ENCODE measurements around the gene CFAP91.

DNA sequence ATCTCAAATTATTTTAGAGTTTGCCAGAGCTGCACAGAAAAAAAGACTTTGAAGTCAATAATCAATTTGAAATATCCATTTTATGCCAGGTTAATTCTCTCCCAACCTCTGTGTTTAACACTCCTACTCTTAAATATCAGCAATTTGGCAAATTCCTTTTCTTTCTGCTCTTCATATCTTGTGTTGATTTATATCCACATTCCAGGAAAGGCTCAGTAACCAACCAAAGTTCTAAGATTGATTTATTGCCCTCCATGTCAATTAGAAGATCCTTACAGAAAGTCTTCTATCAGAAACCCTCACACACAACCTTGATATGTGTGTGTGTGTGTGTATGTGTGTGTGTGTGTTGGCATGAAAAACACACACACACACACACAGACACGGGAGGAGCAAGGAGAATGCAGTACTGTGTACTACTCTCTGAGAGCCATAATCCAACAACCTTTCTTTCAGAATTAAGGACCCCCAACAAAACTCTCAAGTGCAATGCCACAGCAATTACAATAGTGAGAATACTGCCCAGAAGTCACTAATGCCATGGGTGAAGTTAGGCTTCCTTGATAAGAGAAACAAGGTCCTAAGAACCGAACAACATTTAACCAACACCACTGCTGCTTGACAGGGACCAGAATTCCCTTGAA, 1.1 kb downstream of the LSAMP start:
- PRO-cap = no peak

- PRO-cap = bidirectional peak, plus-strand start at chr3:117399527, minus-strand start at chr3:117399506
Measured at GRCh38 chr3:117399354-117399756, 954.1 kb upstream of the LSAMP start.

DNA sequence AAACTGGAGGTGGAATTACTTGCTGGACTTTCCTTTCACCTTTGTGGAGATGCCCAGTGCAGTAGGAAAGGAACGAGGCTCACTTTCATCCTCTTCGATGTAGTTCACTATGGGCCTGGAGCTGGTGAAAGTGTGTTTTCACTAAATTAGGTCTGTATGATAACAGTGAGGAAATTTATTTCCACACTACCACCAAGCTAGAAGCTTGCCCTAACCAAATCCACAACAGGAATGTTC, 1036.3 kb upstream of the LSAMP start:
- PRO-cap = no peak

DNA sequence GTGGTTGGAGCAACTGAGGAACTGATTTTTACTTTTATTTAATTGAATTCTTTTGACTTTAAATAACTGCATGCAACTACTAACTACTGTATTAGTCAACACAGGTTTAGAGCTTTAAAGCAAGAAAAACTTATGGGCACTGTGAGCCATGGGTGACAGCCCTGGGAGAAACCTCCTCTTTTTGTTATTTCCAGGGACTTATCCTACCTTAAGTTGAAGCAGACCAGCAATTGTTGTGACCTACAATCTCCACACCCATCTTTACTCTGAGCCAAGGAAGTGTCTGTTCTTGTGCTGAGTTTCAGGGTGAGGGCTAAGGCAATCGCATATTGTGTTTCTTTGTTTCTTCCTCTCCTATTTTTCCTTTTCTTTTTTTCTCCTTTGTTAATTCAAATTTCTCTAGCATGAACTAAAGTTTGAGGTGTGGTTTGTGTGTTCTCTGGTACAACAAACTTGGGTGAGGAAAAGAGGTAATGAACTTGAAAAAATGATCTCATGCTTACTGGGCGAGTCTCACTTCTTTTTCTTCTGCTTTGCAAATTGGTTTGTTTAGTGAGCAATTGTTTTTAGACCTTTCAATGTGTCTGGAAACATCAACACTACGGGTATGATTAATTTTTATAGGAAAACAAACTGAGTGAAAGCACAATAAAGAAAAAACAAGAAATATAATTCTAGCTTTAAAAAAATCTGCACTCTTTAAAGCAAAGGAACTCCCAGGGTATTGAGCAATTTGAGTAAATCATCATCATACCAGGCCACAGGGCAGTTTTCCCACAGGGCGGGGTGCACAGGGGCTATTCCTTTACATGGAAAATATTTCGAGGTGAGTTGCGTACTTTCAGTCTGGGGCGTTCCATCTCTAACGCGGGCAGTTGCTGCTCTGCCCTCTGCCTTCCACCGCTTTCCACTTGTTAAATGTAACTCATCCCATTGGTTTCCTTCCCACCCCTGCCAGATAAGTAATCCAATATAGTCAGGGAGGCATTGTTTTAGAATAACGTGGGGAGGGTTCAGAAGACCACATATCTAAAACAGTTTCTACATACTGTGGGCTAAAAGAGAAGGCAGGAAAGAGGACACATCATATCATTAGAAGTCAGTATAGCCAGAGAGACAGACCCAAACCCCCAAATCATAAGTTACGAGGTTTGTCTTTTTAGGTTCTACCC, 2.8 kb downstream of the UPK1B start:
- PRO-cap = no peak

DNA sequence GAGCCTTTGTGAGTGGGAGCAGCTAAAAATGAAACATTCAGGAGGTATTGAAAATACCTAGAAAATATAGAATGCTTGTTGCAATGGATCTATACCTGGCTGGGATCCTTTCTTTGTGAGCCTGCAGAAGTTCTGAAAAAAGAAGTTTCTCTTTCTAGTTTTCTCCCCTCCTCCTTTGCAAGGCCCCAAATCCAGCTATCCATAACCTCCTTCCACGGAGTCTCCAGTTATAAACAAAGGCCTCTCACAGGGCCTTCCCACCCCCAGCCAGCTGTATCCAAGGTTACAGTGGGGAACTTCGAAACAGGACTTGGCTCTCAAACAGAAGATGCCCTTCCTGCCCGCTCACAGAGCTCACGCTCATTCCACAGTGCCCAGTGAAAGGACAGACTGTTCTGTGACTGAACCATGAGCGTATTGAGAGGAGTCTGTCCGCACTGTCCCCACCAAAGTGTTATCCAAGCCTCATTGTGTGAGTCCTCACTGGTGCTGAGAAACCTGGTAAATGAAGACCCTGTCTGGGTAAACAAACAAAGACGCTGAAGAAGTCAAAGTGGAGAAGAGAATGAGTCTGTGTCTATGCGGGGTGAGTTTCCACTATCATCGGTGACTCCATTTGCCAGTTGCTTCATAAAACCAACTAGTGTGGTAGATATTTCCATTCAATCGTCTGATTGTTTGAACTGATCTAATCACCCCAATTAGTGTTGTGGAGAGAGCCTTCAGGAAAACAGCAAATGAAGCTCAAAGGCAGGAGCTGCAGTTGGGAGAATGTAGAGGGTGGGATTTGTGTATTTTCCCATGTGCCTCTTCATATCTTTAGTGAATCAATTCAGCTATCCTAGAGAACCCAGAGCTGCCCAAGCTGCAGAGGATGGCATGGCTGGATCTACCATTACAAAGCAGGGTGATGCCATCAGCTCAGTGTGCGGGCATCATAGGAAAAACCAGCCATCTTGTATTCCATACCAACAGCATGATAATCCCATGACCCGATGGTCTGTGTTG, 35.5 kb downstream of the ARHGAP31 start:
- PRO-cap = no peak

DNA sequence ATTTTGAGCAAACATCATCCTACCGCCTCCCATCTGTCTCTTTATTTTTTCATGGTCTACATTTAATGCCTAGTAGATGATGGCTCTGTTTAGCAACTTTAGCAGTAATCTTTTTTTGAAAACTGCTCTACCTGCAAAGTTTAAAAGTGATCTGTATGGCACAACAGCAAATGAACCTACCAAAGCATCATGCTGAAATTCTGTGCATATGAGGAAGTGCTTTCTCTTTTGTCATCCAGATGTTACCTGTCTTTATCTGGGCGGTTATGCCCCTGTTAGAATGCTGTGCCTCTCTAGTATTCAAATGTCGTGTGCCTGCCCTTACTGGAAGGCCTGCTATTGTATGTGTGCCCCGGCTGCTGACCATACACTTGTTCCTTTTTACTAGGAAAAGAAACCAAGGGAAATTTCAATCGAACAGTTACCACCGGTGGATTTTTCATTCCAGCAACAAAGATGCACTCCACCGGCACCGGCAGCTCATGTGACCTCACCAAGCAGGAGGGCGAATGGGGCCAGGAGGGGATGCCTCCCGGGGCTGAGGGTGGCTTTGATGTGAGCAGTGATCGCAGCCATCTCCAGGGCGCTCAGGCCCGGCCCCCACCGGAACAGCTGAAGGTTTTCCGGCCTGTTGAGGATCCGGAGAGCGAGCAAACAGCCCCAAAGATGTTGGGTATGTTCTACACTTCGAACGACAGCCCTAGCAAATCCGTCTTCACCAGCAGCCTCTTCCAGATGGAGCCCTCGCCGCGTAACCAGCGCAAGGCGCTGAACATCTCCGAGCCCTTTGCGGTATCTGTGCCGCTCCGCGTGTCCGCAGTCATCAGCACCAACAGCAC, 61.8 kb downstream of the TMEM39A start:
- PRO-cap = no peak

GRCh38 chr3:119469051-119470131, 628 bp downstream of the POGLUT1 start:
- PRO-cap = unidirectional peak, minus-strand start at chr3:119469260

DNA sequence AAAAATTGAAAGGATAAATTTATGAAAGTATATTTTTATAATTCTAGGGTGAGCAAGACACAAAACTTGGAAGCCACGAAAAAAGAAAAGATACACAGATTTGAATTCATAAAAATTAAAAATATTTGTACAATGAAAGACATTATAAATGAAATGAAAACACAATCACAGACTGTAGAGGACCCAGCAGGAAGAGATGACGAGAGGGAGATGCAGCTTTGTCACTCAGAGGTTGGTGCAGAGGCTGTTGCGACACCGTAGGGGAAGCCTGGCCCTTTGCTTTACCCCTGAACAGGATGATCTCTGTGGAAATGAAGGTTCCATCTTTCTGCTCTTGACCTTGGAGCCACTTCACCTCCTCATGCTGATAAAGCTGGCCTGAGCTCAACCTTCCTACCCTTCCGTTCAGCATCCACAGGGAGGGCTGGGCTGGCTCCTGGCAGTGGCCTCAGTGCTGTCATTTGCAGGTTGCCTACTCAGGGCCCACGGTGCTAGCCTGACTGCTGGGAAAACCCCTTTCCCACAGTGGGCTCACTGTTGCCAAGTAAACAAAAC, 2.9 kb upstream of the CD80 start:
- PRO-cap = no peak

DNA sequence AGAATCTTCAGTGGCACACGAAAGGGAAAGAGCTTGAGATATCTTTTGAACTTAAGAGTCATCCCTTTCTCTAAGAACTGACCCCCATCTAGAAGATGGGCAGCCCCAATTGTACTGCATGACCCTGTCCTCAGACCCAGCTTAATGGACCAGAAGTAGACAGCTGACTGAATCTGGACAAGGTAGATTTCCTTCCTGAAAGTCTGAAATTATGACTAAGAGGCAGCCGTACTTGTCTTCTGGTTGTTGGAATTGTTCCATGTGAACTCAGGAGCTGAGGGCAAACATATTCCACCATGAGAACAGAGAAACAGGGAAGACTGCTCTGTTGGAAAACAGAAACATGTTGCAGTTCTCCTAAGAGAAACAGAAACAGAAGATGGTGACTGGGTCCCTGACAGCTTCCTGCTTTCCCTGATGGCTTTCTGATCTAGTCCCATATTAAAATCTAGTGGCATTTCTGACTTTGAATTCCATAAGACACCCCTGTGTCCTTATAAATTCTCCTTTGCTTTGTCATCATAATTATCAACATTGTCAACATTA, 24.2 kb downstream of the POPDC2 start:
- PRO-cap = no peak

DNA sequence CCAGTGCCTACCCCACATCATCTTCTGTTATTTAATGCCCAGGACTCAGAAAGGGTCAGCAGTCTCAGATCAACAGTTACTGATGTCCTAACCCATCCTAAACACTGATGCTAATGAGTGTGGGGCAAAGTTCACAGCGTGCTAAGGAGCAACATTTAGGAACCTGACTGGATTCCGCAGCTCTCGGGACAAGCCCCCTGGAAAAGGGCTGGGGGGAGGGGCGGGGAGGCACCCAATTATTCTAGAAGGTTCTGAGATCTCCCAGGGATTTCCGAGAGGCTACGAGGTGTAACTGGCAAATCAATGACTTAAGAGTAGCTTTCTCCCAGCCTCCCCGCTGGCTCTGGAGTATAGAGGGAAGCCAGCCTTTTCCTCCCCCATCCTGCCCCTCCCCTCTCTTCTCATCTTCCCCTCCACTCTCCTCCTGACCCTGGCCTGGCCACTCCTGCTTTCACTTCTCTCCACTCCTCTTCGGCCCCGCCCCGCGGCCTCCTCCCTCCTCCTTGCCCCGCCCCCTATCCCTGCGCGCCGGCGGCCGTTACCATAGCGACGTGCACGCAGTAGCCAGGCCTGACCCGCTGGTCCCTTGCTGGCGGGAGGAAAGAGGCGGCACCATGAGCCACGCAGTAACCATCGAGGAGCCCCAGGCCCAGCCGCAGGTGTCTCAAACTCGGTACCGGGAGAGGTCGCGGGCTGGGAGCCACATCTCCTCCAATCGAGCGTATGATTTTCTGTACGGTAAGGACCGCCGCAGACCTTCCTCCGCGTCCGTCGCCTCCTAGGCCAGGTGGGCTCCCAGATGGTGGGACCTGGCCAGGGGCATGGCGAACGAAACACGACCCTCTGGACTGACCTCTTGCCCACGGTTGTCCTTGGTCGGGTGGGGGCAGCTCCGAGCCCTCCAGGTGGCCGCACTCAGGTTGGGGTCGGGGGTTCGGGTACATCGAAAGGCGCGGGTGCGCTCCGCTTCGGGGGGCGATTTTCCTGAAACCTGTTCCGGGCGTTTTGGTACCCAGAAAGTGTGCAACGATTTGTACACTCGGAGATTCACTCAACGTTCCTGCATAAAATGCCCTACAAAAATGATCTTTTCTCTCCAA, at the start of gene CFAP91:
TSS of gene CFAP91 (plus strand) at position 538 of the 1,100 bp plus-strand sequence.
- PRO-cap = bidirectional peak, plus-strand start at position 589 of the sequence, minus-strand start at position 345 of the sequence

DNA sequence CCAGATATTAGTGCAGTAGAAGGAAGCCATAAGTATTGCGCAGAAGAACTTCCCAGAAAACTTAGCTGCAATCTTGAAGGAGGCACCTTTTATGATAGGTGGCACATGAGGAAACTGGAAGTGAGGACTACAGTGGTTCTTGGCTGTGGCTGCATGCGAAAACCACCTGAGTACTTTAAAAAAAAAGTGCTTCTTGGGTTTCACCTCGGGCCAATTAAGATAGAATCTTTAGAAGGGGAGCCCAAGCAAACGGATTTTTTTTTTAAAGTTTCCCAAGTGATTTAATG, 12.5 kb upstream of the NR1I2 start:
- PRO-cap = no peak

GRCh38 chr3:120159867-120160655, 65.8 kb upstream of the GSK3B start:
- PRO-cap = no peak

- PRO-cap = no peak
Measured at GRCh38 chr3:120418254-120419418, 32.2 kb downstream of the FSTL1 start.

- PRO-cap = no peak
Measured at GRCh38 chr3:120419688-120420089, 31.1 kb downstream of the FSTL1 start.

DNA sequence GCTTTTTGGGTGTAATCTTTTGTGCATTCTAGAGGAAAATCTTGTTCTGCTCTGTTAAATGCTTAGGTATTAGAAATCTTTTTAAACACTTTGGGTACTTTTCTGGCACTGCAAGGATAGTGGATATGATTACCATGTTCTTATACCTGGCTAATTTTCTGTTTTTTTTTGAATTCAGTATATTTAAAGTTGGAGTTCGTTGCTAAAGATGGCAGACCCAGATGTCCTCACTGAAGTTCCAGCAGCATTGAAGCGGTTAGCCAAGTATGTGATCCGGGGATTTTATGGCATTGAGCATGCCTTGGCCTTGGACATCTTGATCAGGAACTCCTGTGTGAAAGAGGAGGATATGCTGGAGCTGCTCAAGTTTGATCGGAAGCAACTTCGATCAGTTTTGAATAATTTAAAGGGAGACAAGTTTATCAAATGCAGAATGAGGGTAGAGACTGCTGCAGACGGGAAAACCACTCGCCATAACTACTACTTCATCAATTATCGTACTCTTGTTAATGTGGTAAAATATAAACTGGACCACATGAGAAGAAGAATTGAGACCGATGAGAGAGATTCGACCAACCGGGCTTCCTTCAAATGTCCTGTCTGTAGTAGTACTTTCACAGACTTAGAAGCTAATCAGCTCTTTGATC, 7.9 kb downstream of the GTF2E1 start:
- PRO-cap = no peak

DNA sequence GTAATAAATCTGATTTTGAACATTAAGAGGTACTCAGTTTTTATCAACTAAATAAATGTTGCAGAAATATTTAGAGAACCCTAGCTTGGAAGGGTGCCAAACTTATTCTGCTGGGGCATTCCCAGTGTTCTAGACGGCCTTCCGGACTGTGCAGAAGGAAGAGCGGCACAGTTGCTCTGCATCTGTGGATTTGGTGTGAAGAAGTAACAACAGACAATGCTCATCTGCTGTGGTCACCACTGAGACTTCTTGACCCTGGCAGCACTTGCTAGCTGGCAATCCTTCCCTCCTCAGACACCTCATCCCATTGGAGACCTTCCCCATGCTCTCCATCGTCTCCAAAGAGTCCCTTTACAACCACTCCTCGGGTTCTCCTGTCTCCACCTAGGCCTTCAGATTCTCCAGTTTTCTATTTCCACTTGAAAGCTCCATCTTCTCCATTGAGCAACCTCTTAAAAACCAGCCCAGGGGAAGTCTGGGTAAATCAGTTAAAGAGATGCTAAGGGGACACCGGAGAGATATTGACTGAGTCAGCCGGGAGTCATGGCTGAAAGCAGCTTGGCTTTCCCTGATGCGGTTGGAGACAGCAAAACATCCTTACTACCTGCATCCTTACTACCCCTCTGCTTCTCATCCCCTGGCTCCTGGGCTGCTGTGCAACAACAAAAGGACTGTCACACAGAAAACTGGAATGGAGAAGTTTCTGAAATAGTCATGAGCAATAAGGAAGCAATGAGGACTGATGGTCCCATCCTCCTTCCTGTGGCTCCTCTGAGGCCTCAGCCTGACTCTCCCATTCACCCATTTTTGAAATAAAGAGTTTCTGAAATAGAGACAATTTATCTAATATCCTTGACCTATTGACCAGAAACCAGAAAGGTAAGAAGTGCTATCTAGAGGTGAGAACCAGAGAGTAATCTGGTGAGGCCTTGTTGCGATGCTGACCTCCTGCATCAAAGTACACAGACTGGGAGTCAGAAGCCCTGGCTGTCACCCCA, 1.3 kb downstream of the HCLS1 start:
- PRO-cap = no peak

- PRO-cap = no peak
Measured at GRCh38 chr3:121667257-121667879, 6.7 kb upstream of the HCLS1 start.

DNA sequence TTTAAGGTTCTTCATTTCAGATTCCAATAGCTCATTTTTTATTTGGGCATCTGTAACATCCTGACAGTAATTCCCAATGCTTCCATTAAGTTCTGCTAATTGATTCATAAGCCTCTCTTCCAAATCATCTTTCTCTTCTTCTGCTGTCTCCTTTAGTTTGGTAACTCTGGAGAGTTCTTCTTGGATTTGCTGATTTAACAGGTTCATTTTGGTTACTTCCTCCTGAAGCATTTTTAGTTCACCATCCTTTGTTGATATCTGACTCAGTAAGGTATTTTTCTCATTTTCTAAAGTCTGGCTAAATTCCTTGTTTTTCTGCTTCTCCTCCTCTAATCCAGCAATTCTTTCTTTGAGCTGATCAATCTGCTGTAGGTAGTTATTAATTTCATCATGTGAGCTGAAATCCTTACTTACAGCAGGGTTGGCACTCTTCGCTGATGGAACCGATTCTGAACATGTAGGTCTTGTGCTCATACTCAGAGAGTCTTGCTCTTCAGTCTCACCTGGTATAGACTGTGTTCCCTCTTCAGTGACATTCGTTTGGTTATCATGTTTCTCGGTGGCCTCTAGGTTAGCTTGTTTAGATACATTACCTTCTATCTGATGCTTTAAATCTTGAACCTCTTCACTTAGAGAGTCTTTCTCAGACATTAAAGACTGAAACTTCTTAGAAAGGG, 34.1 kb upstream of the HCLS1 start:
- PRO-cap = no peak

- PRO-cap = no peak
Measured at GRCh38 chr3:121757348-121758014, 7.9 kb upstream of the GOLGB1 start.

GRCh38 chr3:121836034-121836404, 1.0 kb downstream of the EAF2 start:
- PRO-cap = no peak